ENCODE data around the gene MTMR3.

- PRO-cap, result no peak
Observed at GRCh38 chr22:28844017-28844461, 39.3 kb upstream of the ZNRF3 start.

GRCh38 chr22:28955886-28956321 is 72.5 kb downstream of the ZNRF3 start:
- PRO-cap, result no peak

- PRO-cap, result no peak
Observed at GRCh38 chr22:29049704-29050290, 11.8 kb downstream of the C22orf31 start.

DNA sequence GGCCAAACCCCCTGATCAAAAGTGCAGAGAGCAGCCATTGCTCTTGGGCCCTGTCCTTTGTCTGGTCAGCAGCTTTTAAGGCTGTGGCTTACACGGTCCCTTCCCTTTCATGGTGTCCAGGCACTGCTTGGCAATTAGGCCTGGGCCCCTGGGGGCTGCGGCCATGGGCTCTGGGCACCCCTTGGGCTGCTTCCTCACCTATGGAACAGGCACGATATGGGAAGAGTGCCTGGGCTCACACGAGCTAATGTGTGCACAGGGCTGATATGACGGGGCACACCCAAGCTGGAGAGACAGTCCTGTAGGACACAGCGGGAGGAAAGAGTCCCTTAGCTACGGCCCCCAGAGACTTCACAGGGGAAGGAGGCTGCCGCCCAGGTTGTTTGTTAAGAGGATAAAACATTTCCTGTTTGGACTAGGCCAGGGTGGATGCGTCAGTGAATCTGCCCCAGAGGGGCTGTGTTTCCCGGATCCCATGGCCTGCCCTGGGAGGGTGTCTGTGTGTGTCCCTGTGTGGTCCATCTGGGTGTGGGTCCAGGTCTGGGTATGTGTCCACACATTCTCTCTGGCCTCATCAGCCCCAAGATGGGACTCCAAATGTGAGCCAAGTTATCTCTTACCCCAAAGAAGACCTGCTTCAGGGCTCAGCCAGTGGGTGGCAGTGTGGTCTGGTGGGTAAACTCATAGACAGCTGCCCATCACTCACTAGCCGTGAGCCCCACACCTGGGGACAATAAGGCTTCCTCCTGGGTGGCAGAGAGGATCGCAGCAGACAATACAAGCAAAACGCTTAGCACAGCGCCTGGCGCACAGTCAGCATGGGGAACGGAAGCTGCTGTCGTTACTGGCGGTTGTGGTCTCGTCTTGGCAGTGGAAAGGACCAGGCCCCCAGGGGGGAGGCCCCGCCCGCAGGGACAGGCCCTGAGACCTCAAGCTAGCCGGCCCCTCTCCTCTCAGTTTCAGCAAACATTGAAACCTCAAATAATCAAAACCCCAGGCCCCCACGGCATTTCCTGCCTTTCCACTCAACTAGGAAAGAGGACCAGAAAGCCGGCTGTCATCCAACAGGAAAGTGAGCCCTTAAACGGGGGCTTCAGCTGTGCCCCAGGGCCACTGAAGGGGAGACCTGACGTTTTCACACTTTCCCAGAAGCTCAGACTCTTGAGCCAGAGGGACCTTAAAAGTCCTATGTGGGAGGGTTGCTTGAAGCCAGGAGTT is 3.2 kb upstream of the EMID1 start:
- PRO-cap, result no peak

GRCh38 chr22:29224021-29224623 is 18.4 kb downstream of the EMID1 start:
- PRO-cap, result no peak

GRCh38 chr22:29313042-29313834 is 2.3 kb downstream of the RASL10A start:
- PRO-cap, result no peak

DNA sequence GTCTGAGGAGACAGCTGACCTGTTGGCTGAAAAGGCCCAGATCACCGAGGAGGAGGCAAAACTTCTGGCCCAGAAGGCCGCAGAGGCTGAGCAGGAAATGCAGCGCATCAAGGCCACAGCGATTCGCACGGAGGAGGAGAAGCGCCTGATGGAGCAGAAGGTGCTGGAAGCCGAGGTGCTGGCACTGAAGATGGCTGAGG is 46.6 kb upstream of the CABP7 start:
- PRO-cap, result no peak

DNA sequence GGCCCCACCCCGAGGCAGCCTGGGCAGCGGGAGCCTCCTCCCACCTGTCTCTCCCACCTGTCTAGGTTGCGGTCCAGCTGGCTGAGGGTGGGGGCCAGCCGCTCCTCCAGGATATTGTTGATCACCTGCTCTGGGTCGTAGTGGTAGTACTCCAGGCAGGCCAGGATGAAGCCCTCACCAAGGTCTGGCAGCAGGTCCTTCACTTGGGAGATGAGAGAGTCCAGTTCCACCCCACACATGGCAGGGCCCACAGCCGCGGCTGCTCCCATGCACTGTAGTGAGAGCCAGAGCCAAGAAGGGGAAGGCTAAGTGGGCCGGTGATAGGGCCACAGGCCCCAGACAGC is 34.7 kb downstream of the UQCR10 start:
- PRO-cap, result no peak

DNA sequence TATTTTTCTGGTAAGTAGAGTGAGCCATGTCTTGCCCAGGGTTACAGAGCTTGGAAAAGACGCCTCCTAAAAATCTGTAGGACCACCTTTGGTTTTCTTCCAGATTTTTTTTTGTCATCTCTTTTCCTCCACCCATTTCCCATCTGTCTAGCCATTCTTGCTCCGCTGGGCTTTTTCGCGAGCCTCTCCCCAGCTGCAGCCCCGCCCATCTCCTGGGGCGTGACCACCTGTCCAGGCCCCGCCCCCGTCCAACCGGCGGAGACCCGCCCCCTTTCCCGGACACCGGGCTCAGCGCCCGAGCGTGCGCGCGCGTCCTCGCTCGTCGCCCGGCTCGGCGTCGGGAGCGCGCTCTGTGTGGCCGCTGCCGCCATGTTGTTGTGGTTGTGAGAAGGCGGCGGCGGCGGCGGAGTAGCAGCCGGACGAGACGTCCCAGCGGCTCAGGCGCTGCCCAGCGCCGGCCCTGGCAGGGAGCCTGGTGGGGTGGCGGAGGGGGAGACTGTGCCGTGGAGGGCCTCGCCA is at the start of gene MTMR3:
Gene MTMR3 (plus strand): TSS at position 348 of the 519 bp plus-strand sequence.
- PRO-cap, result unidirectional peak, plus-strand start at position 370 of the sequence

- PRO-cap, result no peak
Observed at GRCh38 chr22:29945397-29945947, 62.5 kb downstream of the MTMR3 start.

- PRO-cap, result no peak
Observed at GRCh38 chr22:30325643-30326115, 1.1 kb downstream of the TBC1D10A start.

GRCh38 chr22:30340041-30340609 is 13.4 kb upstream of the TBC1D10A start:
- PRO-cap, result no peak

DNA sequence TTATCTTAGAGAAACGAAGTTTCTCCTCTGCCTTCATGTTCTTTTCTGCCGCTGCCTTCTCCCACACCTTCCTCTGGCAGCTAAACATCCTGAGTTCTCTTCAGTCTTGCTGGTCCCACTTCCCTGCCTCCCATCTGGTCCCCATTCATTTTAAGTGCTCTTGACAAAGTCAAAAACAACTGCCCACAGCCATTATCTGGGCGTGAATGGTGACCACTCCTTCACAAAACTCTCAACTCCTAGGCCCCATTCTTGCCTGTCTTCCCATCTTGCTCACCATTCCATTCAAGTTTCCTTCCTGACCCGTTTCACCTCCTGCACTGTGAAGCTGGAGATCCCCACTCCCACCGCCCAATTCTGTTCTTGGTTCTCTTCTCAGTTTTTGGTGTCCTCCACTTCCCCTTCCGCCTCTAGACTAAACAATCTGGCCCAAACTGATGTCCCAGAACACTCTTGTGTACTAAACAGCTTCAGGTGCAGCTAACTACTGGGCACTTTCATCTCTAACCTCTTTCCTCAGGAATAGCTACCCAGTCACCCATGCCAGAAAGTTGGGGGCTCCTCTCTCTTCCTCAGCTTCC is 2.4 kb downstream of the SF3A1 start:
- PRO-cap, result no peak

DNA sequence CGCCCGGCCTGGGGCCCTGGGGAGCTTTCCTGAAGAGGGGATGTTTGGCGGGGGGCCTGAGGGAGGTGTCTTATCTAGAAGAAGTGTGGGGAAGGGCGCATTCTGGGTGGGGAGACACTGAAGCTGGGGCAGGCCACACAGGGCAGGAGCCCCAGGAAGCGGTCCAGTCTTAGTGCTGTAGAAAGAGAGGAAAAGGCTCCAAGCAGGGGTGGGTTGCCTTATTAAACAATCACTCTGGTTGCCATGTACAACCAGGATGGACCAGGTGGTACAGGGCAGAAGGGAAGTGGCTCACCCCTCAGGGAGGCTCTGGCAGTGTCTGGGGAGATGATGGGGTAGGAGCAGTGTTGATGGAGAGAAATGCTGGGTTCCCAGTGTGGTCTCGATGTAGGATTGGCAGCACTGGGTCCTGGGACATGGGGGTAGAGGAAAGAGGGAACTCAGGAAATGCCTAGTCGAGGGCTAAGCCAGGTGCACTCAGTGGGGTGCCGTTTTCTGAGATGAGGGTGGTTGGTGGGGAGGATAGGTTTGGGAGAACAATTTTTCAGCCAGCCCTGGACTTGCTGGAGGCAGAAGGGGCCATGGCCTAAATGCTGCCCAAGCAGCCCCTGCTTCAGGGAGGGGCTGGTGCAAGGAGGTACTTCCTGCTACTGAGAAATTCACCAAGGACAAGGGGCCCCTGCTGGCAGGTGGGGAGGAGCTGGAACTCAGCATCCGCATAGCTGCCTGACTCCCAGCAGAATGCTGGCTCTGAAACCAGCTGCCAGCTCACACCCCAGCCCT is 5.8 kb downstream of the CCDC157 start:
- PRO-cap, result no peak

DNA sequence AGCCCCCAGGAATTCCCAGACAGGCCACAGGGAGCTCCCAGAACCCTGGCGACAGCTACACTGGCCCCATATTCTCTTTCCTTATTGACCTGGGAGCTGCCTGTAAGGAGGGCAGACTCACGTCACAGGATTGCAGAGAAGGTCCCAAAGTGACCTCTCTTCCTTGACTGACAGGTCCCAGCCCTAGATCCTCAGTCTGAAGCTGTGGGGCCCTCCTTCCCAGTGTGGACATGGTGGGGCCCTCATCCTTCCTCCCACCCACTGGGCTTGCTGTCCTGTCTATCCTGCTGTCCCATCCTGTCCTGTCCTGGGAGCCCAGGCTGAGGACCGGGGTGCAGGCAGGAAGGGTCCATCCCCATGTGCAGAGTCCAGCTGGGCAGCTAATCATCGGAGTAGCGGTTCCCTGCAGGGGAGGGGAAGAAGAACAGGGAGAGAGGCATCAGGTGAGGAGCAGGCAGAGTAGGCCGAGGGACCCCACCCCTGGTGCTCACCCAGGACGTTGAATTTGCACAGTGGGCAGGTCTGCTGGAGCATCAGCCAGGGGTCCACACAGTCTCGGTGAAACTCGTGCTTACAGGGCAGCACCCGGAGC is 7.9 kb downstream of the RNF215 start:
- PRO-cap, result no peak

DNA sequence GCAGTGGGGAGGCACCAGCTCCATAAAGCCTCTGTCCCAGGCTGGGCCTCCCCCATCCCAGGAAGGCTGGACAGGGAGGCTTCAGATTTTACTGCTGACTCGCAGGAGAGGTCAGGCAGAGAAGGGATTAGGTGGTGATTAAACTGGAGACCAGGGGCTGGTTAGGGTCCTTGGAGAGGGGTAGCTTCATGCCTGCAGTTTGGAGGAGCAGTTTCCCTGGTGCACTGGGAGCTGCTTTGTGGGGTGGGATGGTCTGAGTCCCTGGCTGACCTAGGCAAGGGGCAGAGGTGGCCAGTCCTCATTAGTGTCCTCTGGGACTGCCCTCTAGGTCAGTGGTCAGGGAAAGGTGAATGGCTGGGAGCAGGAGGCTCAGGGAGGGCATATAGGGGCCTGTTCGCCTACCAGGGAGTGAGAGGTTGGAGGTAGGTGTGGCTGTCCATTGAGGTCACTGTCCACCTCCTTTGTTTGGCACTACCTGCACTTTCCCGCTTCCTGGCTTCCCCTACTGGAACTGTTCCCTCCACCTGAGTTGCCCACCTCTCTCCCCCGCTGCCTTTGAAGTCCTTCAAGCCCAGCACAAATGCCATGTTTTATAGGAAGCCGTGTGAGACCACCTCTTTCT is 1.4 kb downstream of the SEC14L2 start:
- PRO-cap, result no peak

DNA sequence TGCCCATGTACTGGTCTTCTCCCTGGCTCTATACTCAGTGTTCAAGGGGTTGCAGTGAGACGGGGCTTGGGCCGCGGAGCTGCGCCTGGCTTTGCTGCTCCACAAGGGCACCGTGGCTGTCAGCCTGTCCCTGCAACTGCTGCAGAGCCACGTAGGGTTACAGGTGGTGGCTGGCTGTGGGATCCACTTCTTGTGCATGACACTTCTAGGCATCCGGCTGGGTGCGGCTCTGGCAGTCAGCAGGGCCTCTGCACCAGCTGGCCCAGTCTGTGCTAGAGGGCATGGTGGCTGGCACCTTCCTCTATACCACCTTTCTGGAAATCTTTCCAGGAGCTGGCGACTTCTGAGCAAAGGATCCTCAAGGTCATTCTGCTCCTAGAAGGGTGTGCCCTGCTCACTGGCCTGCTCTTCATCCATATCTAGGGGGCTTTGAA is 14.3 kb downstream of the MTFP1 start:
- PRO-cap, result no peak

- PRO-cap, result no peak
Observed at GRCh38 chr22:30634904-30635250, 704 bp upstream of the SLC35E4 start.

GRCh38 chr22:30836125-30836692 is 132.4 kb downstream of the MORC2 start:
- PRO-cap, result no peak

DNA sequence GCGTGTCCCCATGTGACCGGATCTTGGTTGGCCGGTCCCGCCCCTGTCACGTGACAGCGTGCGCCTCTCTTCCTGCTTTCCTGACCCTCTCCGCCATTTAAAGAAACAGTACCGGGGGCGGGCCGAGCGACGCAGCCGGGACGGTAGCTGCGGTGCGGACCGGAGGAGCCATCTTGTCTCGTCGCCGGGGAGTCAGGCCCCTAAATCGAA is 472 bp upstream of the MORC2 start:
- PRO-cap, result bidirectional peak, plus-strand start at position 129 of the sequence, minus-strand start outside the sequence

Data from Calu3 (cell line).